PFSK-1 (cell line): ENCODE results near the genes SLC16A8, TOMM22 and APOBEC3G.

GRCh38 chr22:37940554-37941085 is 12.8 kb downstream of the C22orf23 start:
- RRBS, result no CpG with 5 or more reads among the region's 6 CpGs

GRCh38 chr22:37987156-37987750 is 2.9 kb upstream of the SOX10 start:
- RRBS, result 87% methylated on average over 4 of the region's 10 CpGs

- RRBS, result no CpG with 5 or more reads among the region's 23 CpGs
These were observed 32.2 kb upstream of the SOX10 start for GRCh38 chr22:38016480-38017047.

DNA sequence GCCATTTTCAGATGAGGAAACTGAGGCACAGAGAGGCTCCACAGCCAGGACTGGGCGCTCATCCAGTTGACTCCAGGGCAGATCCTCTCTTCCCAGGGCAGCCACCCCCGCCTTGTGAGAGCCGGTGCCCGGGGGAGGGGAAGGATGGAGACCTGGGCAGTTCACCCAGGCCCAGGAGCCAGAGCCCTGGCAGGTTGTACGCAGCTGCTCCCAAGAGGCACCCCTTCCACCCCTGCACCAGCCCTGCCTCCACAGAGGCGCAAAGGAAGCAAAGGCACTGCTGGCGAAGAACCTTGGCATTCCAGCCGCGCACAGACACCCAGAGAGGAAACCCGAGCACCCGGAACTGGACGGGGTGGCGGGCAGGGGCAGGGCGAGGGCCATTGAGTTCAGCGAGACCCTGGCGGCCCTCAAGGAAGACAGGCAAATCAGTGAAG is 17.8 kb upstream of the PICK1 start:
- RRBS, result no CpG with 5 or more reads among the region's 16 CpGs

- RRBS, result no CpG with 5 or more reads among the region's 11 CpGs
These were observed at the start of gene SLC16A8 for GRCh38 chr22:38083914-38084353. TSS of gene SLC16A8 (minus strand) at chr22:38084184.

- RRBS, result no CpG with 5 or more reads among the region's 3 CpGs
These were observed 34.4 kb downstream of the PLA2G6 start for GRCh38 chr22:38147248-38147522.

- RRBS, result no CpG with 5 or more reads among the region's 10 CpGs
These were observed 13.7 kb downstream of the PLA2G6 start for GRCh38 chr22:38167823-38168522.

- RRBS, result no CpG with 5 or more reads among the region's 11 CpGs
These were observed 2.1 kb downstream of the TMEM184B start for GRCh38 chr22:38270544-38271197.

DNA sequence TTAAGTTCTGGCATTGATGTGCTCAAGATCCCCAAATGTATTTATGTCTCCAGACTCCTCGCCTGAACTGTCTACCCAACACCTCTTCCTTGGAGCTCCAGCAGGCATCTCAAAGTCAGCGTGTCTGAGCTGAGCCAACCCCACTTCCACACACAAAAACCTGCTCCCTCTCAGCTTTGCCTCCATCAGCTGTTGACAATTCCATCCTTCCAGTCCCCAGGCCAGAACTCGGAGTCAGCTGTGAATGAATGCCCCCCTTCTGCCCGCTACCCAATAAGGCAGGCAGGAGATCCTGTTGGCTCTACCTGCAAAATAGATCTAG is 740 bp upstream of the TMEM184B start:
- RRBS, result no CpG with 5 or more reads among the region's 4 CpGs

DNA sequence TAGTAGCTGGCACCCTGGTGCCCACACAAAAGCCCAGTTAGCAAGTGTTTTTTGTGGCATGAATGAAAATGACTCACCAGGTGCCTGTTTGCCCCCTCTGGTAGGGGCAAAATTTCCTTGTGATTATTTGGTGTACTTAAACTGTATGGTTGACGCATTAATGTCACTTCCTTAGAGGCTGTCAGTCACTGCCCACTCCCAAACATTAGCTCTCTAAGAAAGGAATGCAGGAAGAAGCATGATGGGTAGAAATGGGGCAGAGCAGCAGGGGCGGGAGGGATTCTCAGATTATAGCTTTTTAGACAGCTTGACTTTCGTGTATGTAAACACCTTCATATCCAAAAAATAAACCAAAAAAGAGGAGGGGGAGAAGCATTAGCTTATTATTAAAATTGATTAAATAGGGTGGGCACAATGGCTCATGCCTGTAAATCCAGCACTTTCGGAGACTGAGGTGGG is 15.9 kb upstream of the TMEM184B start:
- RRBS, result no CpG with 5 or more reads among the region's 4 CpGs

- RRBS, result 76% methylated on average over 2 of the region's 26 CpGs
These were observed 10.6 kb upstream of the CSNK1E start for GRCh38 chr22:38327557-38328416.

DNA sequence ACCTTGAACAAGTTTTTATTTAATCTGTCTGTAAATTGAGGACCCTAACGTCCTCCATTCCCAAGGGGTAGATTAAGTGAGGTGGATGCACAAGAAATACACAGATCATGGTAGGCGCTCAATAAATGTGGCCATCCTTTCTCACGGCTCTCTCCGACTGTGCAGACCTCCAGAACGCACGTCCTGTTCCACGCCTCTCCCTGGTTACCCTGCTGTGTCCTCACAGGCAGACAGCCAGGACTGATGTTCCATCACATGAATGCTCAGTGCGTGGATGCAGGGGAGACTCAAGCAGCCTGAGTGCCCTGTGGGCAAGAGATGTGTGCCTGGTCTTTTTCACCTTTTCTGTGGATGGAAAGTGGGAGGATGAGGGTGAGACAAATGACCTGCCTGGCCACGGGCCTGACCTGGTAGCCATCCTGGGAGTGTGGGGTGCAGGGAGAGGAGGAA is 2.4 kb upstream of the KCNJ4 start:
- RRBS, result no CpG with 5 or more reads among the region's 9 CpGs

- RRBS, result no CpG with 5 or more reads among the region's 23 CpGs
These were observed 16.7 kb downstream of the DDX17 start for GRCh38 chr22:38489101-38490068.

DNA sequence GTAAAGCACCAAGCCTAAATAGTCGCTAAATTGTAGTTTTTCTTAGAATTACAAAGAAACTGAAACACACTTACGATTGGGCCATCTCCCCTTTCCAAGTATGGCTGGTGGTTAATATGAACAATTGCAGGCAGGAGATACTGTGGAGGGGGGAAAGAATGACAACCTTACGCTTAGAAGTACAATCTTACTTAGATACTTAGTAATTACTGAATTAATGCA is 8.2 kb downstream of the DDX17 start:
- RRBS, result no CpG with 5 or more reads among the region's 3 CpGs

- RRBS, result no CpG with 5 or more reads among the region's 10 CpGs
These were observed 8.7 kb upstream of the TOMM22 start for GRCh38 chr22:38673027-38673555.

- RRBS, result 1% methylated on average over 10 of the region's 75 CpGs
These were observed at the start of gene TOMM22 for GRCh38 chr22:38681476-38682864. TSS of gene TOMM22 (plus strand) at chr22:38681957.

- RRBS, result no CpG with 5 or more reads among the region's 11 CpGs
These were observed 3.8 kb downstream of the JOSD1 start for GRCh38 chr22:38696504-38697721.

GRCh38 chr22:38981291-38981617 is 893 bp upstream of the APOBEC3B start:
- RRBS, result no CpG with 5 or more reads among the region's 7 CpGs

- RRBS, result no CpG with 5 or more reads among the region's 20 CpGs
These were observed at the start of gene APOBEC3G for GRCh38 chr22:39076813-39077419. TSS of gene APOBEC3G (plus strand) at chr22:39077275.

DNA sequence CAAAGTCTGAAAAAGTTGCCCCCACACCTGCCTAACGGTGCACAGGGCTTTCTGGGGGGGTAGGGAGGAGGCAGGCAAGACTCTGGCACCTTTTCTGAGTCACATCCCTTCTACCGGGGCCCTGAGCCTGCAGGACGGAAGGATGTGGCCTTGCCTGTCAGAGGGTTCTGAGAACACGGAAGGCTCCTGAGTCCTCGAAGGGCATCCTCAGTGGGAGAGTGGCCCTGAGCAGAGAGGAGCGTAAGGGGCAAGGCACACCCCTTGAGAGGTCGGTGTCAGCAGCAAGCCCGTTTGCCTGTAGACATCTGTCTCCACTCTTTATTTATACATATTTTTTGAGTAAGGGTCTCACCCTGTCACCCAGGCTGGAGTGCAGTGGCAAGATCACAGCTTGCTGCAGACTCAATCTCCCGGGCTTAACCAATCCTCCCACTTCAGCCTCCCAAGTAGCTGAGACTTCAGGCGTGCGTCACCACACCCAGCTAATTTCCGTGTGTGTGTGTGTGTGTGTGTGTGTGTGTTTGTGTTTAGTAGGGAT is 6.1 kb upstream of the APOBEC3H start:
- RRBS, result no CpG with 5 or more reads among the region's 12 CpGs